Jurkat, Clone E6-1 (cell line): ENCODE measurements around the genes GRIFIN and BRAT1.

GRCh38 chr7:2476367-2476849 is at the start of gene GRIFIN:
TSS of gene GRIFIN (minus strand) at chr7:2476398.
- RRBS = no CpG with 5 or more reads among the region's 19 CpGs

DNA sequence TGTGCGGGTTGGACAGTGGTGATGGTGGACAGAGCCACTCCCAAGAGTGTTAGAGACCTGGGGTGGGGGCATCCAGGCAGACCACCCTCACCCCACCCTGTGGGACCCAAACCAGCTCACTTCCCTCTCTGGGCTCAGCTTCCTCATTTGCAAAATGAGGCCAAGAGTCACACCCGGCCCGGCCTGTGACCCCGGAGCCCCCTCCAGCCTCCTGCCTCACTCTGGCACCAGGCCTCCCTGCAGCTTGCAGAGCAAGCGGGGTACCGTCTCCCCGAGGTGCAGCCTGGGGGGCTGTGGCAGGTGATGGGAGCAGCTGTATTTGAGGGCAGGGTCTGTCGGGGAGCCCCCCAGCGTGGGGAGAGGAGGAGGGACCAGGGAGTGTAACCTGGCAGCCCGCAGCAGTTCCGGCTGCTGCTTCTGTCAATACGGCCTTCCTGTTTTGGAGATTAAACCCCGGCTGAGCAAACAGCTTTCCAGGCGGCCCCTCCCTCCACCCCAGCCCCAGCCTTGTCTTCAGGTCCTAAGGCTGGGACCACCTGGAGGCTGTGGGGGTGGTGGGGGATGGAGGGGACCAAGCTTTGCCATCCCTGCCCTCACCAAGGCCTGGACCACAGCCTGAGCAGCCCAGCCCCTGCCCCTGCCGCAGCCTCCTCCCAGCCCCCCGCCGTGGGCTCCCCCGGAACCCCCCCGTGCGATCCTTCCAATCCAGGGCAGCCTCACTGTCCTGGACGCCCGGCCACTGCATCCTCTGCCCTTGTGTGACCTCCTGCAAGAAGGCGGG is 8.2 kb upstream of the LFNG start:
- RRBS = 61% methylated on average over 6 of the region's 23 CpGs

GRCh38 chr7:2518545-2519185 is 909 bp upstream of the LFNG start:
- RRBS = 8% methylated on average over 19 of the region's 51 CpGs

GRCh38 chr7:2519186-2519419 is 471 bp upstream of the LFNG start:
- RRBS = 3% methylated on average over 3 of the region's 19 CpGs

GRCh38 chr7:2527115-2527602 is 7.6 kb downstream of the LFNG start:
- RRBS = no CpG with 5 or more reads among the region's 22 CpGs

GRCh38 chr7:2554991-2556088 is at the start of gene BRAT1:
TSS of gene BRAT1 (minus strand) at chr7:2555524.
- RRBS = 2% methylated on average over 23 of the region's 85 CpGs

DNA sequence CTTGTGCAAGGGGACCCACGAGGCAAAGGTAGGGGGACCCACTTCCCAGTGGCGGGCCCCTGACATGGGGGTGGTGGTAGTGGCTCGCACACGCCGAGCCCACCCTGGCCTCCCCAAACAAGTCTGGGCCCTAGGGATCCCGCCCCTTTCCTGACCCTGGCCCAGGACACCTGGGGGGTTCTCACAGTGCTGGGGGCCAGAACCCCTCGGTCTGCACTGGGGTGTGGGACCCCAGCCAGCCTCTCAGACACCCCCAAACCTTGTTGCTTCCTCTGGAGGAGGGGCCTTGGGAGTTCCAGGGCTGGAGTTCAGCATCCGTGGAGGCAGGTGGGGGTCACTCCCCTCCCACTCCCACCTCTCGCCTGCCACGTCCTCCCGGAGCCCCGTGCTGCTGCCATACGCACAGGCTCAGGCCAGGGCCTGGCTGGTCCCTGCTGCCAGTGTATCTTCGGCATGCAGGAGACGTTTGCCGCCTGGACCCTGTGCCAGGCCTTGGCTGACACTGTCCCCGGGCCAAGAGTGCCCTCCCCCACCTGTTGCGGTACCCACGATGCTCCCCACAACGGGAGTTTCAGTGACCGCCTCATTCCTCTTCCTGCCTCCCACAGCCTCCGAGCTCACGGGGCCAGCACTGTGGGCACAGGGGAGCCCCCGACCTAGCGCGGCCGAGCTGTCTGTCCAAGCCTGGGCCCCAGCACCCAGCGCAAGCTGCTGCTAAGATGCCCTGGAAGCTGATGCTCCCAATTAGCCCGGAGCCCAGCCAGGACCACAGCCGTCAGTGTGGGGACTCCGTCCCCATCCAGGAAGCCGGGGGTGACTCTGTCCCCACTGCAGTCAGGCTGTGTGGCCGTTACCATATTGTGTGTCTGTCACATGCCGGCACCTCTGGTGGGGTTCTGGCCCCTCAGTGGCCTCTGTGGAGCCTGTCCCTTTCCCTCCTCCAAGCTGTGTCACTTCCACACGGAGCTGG is 7.4 kb downstream of the TTYH3 start:
- RRBS = 92% methylated on average over 6 of the region's 35 CpGs

GRCh38 chr7:2666406-2666922 is 21.5 kb upstream of the AMZ1 start:
- RRBS = 54% methylated on average over 2 of the region's 14 CpGs

DNA sequence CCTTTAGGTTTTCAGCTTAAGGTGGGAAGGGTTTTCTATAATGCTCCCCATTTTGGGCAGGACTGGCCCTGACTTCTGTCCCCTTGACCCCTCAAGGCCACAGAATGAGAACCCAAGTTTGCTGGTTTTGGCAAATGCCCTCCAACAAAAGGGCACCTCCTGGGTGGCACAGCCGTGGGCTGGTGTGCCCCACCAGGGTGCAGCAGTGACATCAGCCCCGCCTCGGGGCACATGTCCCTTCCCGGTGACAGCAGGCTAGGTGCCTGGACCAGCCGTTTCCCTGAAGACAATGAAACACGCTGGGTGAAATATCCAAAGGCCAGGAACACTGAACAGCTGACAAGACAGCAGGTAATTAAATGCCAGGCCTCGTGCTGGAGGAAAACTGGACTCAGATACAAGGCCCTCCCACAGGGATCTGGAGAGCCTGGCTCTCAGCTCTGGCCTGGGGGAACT is 11.5 kb upstream of the AMZ1 start:
- RRBS = no CpG with 5 or more reads among the region's 7 CpGs

DNA sequence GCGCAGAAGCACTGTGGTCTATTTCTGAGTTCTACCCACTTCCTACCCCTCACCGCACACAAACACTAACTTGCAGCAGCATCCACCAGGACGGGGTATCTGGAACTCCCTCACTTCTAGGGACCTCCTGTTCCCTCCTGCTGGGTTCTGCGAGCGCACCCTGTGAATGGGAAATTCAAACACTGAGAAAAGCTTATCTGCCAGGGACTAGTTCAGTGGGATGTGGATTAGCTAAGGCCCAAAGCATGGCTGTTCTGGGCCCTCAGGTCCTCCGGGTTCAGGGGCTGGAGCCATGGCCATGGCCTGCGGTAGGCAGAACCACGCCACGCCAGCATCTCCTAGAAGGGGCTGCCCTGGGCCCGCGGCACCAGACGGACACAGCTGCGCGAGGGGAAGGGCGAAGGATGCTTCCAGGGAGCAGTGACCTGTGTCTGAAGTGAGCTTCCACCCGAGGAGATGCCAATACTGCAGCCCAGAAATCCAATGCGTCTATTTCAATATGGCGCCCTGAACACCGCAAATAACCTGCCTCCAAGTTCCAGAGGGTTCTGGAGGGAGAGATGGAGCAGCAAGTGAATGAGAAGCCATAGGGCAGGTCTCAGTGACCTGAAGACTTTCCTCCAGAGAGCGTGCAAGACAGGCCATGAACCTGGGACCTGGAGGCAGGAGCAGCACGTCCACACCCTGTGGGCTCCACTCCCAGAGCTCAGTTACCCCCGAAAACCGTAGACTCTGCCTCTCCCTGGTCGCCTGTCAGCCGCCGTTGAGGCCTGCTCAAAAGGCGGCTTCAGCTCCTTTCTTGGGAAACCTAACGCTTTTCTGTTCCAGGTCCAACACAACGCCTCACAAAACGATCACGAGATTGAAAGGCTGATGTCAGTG is 37.2 kb downstream of the AMZ1 start:
- RRBS = no CpG with 5 or more reads among the region's 31 CpGs

- RRBS = 92% methylated on average over 3 of the region's 45 CpGs
Observed at GRCh38 chr7:2728317-2729620, 40.8 kb downstream of the AMZ1 start.

DNA sequence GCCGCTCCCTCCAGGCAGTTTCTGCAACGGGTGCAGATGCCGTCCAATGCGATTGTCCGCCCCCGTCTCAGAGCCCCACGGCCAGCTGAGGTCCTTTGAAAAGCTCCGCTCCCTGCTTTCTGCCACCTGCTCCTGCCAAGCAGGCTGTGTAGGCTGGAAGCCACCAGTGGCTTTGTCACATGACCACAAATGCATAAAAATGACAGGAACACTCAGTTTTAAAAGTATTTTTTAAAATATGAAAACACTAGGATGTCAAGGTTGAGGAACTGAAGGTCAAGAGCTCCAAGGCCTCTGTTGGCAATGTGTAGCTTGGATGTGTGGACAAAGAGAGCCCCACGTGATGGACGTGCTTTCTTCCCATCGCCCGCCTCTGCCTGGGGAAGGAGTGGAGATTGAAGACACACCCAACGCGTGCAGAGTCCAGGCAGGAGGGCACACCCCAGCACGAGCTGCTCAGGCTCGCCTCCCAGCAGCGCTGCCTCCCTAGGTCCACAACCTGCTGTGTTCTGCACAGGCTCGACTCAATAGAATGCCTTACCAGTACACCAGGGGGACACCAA is 71.9 kb downstream of the AMZ1 start:
- RRBS = no CpG with 5 or more reads among the region's 18 CpGs

DNA sequence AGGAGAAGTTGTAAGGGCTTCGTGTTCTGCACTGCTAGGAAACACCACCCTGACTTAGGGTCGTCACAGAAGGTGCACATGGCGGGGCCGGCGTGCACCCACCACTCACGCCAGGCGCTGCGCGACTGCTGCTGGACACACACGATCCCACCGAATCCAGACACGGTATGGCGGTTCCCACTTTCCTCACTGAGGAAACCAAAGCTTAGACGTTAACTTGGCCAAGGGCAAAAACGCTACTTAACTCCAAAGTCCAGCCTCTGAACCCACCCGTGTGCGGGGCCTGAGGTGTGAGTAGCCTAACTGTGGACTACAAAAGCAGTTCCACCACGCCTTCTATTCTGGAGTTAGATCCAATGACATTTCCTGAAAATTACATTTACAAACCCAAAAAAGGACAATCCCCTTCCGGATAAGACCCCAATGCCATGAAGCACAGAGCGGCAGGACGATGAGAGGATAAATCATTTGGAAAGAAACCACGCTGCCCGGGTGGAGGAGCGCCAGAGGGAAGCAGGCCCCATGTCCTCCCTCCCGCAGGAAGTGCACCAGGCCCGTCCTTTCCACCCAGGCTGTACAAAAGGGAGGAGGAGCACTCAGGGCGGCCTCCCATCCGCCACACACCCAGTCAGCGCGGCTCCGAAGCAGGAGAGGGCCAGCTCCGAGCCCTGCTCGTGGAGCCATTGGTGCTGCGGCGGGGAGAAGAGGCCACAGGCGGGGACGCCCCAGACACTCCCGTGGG is 74.4 kb downstream of the AMZ1 start:
- RRBS = 94% methylated on average over 4 of the region's 38 CpGs

DNA sequence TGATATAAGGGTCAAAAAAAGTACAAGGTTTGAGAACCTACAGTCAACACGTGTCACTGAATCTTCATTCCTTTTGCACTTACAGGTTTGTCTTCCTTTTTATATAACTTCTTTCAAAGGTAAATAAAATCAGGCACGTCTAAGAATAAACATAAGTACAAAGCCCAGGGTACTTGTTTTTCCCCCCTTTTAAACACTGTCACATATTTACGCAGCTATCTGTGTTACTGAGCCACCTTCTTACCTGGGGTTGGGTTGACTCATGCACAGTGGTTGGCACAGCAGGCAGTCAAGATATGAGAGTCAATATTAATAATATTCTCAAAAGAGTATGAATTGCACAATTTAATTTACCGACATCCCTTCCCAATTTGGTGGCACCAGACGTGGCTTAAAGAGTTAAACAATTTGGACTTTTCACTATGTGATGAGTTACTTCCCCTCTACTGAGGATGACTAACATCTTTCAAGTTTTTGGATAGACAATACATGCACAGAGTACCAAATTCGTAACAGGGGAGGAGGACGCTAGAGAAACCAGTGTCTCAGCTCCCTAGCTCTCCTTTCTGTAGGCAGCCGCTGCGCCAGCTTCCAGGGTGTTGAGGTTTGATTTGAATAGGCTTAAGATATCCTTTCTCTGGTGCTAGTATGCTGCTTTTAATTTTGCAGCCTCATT is 69.3 kb downstream of the GNA12 start:
- RRBS = no CpG with 5 or more reads among the region's 9 CpGs

DNA sequence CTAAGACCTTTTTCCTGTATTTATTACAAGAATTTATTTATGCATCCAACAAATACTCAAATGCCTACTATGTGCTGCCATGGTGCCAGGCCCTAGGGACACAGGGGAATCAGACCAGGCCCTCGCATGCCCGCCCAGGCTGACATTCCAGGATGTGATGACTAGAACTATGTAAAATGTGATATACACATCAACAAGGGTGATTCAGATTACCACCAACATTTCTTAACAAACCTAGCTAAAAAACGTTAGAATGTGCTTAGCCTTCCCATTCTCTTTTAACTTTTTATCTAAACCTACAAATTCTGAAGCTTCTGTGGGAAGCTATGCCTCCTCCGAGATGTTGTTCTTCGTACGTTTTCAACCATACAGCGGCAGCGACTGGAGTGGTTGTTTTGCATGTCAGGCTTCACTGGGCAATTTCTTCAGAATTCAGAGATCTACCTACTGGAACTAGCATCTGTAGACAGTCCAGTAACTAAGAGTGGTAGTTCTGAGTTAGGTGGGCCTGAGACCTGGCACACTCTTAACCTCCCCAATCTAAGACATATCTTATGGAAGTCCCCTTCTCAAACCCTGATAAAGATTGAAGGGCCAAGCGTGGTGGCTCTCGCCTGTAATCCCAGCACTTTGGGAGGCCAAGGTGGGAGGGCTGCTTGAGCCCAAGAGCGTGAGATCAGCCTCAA is 22.1 kb downstream of the GNA12 start:
- RRBS = no CpG with 5 or more reads among the region's 11 CpGs

- RRBS = 51% methylated on average over 2 of the region's 6 CpGs
Observed at GRCh38 chr7:3282329-3282760, 18.7 kb upstream of the SDK1 start.

- RRBS = no CpG with 5 or more reads among the region's 7 CpGs
Observed at GRCh38 chr7:3562731-3563357, 261.8 kb downstream of the SDK1 start.

DNA sequence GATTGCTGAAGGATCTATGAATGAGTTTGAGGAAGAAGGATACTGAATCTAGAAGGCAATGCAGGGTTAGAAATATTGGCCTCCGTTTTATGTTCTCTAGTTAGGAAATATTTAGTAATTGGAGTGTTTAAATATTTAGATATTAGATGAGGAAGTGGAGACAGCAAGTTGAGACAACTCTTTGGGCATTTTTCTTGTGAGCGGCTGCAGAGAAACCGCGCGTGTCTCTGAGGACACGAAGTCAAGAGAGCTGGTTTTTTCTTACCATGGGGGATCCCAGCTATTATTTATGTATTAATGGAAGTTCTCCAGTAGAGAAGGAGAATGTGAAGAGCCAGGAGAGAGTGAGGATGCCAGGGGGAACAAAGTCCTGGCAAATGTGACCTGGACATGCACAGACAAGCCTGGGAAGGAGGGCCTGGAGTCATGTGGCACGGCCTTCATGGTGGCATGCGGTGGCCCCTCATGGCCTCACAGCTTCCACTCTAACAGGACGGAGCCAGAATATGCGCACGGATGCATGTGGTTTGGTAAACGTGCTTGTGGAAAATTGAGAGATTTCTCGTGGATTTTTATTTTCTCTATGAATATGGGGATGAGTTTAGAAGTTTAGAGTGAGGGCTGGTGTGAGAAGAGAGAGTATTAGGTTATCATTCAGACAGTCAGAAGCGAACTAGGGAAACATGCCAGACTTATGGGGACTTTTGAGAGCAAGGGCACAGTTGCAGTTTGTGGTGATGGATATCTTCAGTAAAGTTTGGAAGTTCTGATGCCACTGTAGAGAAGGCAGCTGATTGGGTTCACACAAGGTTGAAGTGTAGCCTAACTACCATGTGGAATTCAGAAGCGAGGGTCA is 351.2 kb downstream of the SDK1 start:
- RRBS = no CpG with 5 or more reads among the region's 15 CpGs

GRCh38 chr7:3700789-3701269 is 399.8 kb downstream of the SDK1 start:
- RRBS = no CpG with 5 or more reads among the region's 9 CpGs

DNA sequence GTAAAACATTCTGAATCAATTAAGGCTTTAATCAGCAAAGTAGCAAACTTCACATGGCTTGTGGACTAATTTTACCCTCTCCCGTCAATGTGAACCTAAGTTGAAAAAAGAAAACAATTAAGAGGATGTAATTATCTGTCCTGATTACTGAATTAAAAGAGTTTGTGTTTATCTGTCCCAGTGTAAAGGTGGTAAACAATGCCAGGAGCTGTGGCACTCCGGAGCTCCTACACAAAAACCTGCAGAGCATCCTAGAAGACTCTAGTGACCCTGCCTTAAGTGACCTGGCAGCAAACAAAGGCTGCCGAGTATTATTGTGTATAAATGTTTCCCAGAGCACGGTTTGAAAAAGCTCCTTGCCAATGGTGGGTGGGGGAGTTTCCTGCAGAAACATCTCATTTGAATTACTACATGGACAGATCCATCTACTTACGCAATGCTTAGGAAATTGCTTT is 560.7 kb downstream of the SDK1 start:
- RRBS = no CpG with 5 or more reads among the region's 5 CpGs